ReNcell CX (cell line): ENCODE data around the genes ZNF653 and CNN1.

GRCh38 chr19:10862974-10863616 lies 8.3 kb upstream of the CARM1 start:
- PRO-cap: no peak

DNA sequence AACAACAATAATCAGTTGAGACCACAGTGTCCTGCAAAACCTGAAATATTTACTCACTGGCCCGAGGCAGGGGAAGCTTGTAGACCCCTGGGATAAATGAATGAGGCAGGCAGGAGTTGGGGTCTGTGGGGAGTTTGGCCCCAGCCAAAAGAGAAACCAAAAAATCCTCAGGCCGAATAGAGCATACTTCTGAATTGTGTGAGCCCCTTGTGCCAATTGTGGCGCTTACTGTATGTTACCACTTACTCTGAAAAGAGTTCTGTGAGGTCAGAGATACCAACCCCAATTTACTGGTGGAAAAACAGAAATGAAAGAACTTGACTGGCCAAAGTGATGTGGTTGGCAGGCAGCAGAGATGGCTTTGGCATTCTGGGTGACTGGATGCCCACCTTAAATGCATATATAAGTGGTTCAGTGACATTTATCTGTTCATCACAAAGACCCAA lies 6.9 kb downstream of the CARM1 start:
- PRO-cap: no peak

- PRO-cap: no peak
Measured at GRCh38 chr19:10891284-10892308, 20.2 kb downstream of the CARM1 start.

- PRO-cap: no peak
Measured at GRCh38 chr19:10907925-10908536, 20.4 kb downstream of the YIPF2 start.

GRCh38 chr19:10976143-10976416 lies 15.2 kb downstream of the SMARCA4 start:
- PRO-cap: no peak

DNA sequence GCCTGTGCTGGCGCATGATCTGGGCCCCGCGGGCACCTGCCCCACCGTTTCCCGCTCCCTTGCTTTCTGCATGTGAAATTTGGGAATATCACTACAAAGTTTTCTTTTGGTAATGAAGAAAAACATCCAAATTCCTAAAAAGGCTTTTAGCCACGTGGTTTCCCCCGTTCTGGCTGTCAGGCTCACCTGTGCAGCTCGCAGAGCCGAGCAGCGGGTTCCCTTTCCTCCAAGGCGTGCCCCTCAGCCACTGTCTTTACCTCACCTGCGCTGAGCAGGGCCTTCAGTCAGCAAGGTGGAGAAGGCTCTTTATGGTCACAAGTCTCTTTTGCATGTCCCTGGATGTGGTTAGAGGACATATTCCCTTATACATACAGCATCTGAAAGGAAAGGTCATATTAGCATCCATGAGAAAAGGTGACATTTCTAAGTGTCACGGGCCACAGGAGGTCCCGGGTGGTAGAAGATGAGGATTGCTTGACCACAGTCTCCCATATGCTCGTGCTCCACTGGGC lies 23.8 kb downstream of the SMARCA4 start:
- PRO-cap: no peak

- PRO-cap: no peak
Measured at GRCh38 chr19:11034906-11035345, 54.3 kb upstream of the LDLR start.

GRCh38 chr19:11137350-11138406 lies 17.9 kb downstream of the SPC24 start:
- PRO-cap: no peak

DNA sequence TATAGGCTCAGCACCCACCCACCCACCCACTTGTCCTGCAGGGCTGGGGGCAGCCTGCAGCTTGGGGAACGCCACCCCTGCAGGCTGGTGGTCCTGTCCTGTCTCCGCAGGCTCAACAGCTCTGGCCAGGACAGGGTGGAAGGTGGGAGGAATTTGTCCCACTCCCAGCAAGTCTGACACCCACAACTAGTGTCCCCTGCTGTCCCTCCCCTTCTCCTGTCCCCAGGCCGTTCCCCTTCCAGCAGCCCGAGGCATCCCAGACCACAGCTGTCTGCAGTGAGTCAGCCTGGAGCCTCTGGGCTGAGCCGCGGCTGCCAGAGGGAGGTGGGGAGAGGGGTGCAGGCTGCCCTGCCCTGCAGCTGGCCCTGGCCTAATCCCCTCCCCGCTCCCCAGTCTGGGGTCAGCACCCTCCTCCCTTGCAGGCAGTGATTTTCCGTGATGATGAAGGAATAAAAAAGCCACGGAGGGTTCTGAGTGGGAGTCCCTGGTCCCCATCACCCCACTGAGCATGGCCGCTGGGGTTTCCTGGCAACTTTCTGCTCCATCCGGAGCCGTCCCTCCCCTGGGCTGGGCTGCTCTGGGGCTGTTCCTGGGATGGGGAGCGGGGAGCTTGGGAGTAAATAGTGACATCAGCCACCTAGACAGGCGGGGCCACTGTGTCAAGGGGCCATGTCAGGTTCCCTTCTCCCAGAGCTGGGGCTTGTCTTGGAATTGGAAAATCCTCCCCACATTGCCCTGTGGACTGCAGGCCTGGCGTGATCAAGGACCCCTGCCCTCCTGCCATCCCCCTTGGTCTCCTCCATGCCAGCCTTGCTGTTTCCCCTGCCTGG lies 16.9 kb downstream of the SPC24 start:
- PRO-cap: bidirectional peak, plus-strand start at position 290 of the sequence, minus-strand start at position 269 of the sequence; bidirectional peak, plus-strand start at position 736 of the sequence, minus-strand start at position 568 of the sequence

- PRO-cap: no peak
Measured at GRCh38 chr19:11139325-11139636, 16.3 kb downstream of the SPC24 start.

- PRO-cap: no peak
Measured at GRCh38 chr19:11179664-11180494, 17.5 kb downstream of the KANK2 start.

DNA sequence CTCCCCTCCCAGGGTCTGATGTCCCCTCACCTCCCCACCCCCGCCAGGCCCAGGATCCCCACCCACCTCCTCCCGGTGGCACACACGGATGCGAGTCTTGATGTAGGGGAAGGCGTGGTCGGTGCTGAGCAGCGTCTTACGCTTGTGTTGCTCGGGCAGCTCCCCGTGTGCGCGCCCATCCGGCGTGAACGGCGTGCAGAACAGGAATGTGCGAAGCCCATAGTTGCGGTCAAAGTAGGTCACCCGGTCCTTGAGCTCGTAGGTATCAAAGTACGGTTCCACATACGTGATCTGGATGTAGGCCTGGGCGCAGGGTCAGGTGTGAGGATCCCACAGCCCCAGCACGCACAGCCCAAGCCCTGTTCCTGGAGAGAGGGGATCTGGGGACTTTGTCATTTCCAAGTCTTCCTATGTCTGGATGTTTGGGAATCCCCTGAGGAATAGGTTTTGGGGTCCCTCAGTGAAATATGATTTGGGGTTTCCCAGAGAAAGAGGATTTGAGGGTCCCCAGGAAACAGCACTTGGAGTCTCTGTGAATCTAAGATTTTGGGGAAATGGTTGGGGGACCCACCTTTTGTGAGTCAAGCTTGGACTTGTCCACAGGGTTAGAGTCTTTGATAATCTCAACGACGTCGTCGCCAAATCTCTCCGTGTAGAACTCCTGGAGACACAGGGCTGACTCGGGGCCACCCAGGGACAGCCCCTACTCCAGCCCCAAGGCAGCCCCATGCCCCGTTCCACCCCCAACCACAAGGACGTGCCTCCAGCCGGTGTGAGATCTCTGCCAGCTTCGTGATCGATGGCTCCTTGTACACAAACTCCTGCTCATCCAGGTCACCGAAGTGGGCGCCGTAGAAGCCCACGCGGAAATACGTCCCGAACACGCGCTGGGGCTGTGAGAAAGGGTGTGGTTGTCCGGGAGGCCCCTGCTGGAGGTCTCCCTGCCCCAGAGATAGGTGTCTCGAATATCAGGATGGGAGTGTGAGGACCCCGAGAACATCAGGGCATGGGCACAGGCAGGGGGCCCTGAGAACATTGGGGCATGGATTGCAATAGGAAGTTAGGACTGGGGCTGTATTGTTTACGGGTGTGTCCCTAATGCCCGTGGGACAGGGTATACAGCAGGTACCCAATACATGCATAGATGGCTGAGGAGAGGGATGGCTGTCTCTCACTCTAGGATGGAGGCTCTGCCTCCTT lies 4.9 kb upstream of the KANK2 start:
- PRO-cap: no peak

DNA sequence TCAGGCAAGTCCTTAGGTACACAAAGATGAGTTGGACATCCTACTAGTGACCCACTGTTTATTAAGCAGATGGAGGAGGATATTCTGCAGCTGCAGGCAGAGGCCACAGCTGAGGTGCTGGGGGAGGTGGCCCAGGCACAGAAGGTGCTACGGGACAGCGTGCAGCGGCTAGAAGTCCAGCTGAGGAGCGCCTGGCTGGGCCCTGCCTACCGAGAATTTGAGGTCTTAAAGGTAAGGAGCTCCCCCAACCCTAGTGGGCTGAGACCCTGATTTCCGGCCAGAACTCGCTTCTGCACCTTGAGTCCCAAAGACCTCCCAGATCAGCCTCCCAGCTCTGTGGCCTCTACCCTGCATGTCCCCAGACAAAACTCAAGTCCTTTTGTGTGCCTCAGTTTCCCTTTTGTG lies 649 bp downstream of the ANGPTL8 start:
- PRO-cap: no peak

DNA sequence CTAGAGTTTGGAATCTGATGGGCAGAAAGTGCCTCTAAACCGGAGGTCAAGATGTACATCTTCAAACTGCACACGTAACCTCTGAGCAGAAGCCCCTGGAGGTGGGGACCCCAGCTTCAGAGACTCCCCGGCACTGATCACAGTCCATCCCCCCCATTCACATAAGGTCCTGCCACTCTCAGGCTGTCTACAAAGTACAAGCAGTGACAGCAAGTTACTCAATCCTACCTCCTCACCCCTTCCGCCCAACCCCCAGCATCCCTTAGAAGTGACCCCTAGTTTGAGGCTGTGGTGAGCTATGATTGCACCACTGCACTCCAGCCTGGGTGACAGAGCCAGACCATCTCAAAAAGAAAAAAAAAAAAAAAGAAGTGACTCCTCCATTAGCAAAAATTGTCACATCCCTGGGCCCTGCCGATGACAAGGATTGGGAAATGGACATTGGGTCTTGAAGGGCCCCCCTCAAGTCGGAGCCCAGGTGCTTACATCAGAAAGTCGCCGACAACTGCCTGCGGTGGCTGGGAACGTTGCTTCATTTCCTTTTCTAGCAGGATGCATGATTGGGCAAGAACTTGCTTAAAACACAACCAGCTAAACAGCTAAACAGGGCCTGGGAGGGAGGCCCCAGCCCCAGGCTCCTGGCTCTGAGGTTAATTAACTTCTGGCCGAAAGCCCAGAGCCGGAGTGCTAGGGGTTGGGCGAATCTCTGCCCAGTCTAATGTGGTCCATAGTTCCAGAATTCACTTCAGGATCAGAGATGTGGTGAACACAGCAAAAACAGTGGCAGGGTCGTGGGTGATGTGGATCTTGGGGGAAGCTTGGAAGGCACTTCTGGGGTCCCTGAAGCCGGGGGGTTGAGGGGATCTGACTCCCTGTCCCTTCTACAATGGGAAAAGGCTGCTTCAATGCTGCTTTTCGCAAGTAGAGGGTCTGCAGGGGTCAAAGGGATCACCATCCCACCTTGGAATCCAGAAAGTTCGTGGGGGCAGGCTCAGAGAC lies 15.3 kb downstream of the RAB3D start:
- PRO-cap: no peak

DNA sequence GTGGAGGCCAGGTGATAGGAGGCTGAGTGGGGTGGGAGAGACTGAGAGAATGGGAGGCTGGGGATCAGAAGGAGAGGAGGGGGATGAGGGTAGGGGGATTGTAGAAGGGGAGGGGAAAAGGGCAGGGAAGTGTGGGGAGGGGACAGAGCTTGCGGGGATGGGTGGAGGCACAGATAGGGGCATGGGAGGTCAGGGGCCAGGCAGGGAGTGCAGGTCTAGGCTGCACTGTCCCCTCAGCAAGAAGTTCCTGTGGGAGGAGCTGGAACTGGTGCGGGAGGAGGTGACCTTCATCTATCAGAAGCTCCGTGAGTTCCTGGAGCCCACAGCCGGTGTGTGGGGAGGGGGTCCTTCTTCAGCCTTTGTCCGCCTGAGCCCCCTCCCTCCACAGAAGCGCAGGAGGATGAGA lies 3.6 kb upstream of the PLPPR2 start:
- PRO-cap: no peak

DNA sequence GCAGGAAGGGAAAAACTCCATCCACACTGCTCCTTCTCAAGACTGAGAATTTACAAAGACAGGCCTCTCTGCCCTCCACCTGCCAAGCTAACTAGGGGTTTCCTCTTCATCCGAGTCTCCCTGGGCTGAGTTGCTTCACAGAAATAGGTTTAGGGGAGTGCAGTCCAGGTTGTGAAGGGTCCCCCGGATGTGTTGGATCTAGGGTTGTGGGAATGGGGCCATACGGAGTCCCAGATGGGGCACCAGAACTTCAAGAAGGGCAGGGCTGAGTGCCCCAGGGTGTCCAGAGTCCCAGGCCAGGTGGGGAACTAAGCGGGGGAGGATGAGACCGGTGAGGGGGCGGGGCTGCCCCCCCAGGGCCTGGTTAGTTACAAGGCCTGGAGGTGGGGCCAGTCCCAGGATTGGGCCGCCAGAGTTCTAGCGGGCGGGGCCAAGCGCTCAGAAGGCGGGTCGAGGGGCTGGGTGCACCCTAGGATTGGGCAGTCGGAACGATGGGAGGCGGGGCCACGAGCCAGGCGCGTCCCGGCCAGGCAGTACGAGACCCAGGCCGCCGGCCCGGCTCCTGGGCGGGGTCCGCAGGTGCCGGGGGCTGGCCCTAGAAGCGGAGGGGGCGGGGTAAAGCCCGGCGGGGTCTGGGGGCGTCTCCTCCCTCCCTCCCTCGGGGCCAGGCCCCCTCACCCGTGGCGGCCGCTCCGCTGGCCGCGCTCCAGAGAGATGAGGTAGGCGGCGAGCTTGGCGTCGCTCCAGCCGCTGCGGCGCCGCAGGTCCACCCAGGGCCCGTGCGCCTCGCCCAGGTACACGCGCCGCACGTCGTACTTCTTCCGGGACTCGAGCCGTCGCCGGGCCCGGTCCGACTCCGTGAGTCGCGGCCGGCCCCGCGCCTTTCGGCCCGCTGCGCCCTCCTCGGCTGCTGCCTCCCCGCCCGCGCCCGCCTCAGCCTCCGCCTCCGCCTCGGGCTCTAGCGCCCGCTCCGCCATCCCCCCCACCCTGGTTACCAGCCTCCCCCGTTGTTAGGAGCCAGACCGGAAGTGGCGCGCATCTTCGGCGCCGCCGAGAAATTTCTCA lies at the start of gene ZNF653:
Gene ZNF653 (minus strand): TSS at position 1,030 of the 1,065 bp plus-strand sequence.
- PRO-cap: bidirectional peak, plus-strand start at position 539 of the sequence, minus-strand start at position 304 of the sequence; unidirectional peak, plus-strand start at position 664 of the sequence; bidirectional peak, plus-strand start outside the sequence, minus-strand start at position 954 of the sequence

GRCh38 chr19:11536014-11536354 lies 2.7 kb upstream of the CNN1 start:
- PRO-cap: unidirectional peak, minus-strand start at chr19:11536095

GRCh38 chr19:11538267-11539182 lies at the start of gene CNN1:
CNN1 (plus strand) TSS chr19:11538851.
- PRO-cap: no peak

- PRO-cap: no peak
Measured at GRCh38 chr19:11693605-11694445, 44.9 kb downstream of the ZNF823 start.

DNA sequence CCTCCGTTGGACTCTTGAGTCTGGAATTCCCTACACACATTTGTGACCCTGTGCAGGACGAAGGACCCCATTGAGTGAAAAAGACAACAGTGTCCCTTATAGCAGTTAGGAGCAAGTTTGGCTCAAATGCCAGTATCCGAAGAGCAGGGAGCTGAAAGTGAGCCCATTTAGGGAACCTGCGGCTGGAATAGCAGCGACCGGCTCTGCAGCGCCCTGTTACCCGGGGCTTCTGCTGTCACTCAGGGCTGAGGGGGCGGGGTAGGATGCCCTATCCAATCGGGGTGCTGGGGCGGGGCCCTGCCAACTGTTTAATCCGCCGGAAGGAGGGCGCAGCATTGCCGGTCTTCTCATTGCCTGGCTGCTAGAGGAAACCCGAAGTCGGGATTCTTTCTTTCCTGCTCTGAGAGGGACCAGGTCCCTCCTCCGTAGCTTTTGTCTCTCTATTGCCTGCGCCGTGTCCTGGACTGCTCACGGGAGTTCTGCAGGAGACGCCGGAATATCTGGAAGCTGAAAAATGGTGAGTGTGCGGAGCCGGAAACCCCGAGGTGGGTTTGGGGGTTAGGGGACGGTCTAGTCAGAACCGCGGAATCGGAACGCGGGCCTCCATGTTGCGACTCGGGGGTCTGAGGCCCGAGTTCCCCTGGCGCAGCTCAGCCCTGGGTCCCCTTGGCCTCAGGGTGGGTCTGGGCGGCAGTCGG lies 22.6 kb downstream of the ZNF763 start:
- PRO-cap: bidirectional peak, plus-strand start at position 381 of the sequence, minus-strand start at position 183 of the sequence